Amniotic epithelial cell (primary cell): ENCODE measurements around the gene FAM177A1.

GRCh38 chr14:31258062-31258644 lies 50.6 kb upstream of the HECTD1 start:
- RRBS = no CpG with 5 or more reads among the region's 7 CpGs

GRCh38 chr14:31945099-31945359 lies 132.1 kb upstream of the ARHGAP5 start:
- RRBS = no CpG with 5 or more reads among the region's 2 CpGs

DNA sequence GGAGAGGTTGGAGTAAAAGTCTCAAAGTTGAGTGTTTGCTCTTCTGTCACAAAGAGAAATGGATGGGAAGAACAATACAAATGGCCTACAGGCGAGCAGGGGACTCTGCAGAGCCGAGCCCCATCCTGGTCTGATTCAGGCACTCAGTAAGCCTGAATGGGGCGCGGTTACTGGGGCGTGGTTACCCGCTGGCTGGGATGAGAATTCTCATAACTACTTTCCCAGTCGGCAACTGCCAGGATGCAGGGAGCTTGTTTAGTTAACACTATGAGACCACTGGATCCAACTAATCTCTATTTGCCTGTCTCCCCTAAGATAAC lies 126.4 kb upstream of the ARHGAP5 start:
- RRBS = no CpG with 5 or more reads among the region's 7 CpGs

DNA sequence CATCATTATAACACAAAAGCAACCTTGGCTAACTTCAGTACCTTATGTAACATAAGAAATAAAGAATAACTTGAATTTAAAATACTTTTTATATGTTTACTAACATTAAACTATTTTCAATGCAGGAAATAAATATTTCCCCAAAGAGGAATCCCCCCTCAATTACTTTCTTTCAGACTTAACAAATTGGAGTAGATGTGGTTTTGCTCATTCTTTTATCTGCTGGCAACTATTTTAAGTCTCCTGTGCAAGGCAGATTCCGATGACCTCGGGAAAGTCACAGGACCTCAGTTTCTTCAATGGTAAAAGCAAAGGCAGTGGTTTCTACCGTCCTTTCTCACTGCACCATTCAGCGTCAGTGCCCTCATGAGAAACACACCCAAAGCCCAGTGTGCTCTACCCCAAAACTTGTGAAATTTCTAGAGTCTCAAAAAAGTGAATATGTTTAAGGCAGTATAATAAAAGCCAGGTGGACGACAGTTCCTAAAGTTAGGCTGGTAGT lies 1.5 kb upstream of the ARHGAP5 start:
- RRBS = no CpG with 5 or more reads among the region's 5 CpGs

DNA sequence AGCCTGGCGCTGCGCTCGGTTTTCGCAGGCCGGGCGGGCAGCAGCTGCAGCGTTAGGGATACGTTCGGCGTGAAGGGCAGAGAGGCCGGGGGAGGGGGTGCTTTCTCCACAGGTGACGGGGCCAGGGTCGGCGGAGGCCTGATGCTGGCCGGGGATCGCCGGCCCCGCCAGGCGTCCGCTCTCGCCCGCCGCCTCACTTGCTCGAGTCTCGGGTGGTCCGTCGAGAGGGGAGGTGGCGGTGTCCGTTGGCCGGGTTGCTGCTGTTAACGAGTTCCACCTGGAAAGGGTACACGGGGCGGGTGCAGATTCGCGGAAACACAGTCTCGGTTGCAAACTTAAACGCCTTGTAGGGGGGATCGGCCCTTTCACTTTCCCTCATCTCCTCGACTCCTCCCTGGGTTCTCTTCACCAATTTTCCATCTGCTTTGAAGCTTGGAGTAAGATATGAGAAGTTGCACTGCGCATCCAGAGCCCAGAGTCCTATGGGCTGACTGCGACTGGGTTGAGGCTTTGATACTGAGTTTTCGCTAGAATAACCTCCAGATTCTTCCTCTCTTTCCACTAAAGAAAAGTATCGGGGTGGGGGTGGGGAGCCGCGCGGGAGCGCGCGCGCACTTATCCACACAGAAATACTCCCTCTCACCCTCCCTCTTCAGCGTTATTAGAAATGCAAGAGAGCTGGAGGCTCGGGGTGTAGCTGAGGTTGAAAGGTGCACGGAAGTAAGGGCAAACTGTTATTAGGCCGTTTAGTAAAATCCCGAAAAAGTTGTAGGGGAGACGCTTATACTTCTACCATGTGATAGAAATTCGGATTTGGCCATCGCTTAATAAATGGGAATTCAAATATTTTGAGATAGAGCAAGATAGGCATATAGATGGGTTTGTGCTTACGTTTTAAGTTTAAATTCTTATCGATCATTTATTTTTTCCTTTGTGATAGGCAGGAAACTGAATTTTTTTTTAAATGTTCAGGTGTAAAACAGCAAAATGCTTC lies 770 bp downstream of the ARHGAP5 start:
- RRBS = 2% methylated on average over 27 of the region's 60 CpGs

DNA sequence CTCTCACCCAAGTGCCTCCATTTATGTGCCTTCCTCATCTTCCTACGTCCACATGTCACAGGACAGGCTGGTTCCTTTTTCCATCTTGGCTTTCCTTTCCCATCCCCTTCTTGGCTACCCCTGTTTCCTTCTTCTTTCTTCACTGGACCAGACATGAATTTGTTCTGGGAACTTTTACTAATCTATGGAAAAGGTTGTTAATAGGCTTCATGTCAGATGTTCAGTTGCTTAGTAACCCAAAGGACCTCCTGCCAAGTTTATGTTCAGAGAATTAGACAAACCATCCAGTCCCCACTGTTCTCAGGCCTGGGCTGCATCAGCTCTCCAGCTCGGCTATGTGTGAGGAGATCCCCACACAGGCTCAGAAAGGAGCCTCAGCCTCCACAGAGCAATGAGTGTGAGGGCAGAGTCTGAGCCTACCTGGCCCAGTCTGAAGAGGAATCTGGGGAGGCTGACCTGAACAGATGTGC lies 78.0 kb downstream of the AKAP6 start:
- RRBS = no CpG with 5 or more reads among the region's 2 CpGs

DNA sequence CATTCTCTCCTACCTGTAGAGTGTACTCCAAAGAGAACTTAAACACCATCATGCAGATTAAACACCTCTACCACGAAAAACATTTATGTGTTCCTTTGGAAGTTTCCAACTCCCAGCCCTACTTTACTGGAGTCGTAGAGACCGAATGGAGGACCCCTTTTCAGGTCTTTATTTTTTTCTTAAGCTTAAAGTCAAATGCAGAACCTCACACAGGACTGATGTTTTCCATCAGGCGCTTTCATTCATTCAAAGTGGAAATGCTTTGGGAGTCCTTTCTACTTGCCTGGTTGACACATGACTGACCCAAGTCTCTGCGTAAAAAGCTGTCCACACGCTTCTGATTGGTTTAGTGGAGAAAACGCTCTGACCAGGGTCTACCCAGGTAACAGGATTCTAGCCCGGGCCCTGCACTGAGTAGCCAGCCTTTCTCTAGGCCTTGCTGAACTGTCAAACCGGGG lies 1.1 kb upstream of the NPAS3 start:
- RRBS = 43% methylated on average over 1 of the region's 9 CpGs

- RRBS = 3% methylated on average over 32 of the region's 93 CpGs
Observed at GRCh38 chr14:34060050-34061209, 109.6 kb upstream of the EGLN3 start.

DNA sequence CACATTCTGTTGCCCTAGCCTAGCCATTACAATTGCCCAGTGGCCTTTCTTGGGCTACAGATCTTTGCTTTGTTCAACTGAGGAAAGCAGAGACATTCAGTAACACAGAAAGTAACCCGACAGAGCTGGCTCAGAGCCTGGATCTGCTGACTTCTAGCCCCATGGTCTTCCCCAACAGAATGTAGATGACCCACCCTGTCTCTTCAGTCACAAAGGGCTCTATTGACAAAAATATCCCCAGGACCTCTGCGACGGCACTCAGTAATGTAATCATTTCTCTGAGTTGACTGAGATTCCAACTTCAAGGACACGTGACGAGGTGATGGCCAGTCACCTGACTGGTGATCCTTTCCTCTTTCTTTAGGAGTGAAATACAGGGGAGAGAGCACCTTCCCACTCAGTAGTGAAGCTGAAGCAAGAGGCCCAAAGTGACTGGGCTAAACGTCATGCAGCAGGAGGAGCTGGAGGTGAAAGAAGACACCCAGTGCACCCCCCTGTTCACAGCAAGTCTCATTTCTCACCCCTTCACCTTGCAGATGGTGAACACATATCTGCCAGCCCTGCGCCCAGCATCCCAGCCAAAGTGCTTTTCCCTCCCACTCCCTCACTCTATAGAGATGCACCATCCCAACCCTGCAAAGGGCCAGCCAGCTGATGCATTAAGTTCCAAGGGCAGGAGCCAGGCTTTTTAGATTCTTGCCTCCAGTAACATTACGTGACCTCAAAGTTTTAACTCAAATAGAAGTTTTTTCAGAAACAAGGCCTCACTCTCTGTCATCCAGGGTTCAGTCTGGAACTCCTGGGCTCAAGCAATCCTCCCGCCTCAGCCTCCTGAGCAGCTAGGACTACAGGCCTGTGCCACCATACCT lies 179.2 kb upstream of the EGLN3 start:
- RRBS = no CpG with 5 or more reads among the region's 9 CpGs

GRCh38 chr14:34537357-34537903 lies 2.1 kb downstream of the EAPP start:
- RRBS = no CpG with 5 or more reads among the region's 5 CpGs

GRCh38 chr14:34628694-34629183 lies 1.2 kb downstream of the SNX6 start:
- RRBS = no CpG with 5 or more reads among the region's 5 CpGs

DNA sequence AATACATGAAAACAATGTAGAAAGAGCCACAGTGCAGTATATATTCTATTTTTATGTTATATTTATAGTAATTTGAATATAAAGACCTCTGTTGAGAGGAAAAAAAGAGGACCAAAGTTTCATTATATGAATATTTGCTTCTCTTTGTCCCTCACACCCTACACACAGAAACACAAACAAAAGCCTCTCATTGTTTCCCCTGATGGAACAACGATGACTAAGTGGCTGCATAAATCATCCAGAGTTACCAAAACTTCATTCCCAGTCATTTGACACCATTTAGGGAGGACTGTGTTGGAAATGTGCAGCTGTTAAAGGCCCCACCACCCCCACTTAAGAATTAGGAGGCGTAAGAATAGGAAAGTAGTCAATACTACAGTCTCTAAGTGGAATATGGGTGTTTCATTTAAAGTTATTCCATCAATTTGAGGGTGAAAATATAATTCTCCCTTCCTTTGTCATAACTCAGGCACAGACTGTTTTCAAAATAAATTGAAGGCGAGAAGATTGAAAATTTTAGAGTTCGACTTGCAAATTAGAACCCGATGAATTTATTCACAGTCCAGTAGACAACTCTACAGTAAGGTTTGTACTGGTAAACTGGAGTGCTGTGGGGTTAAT lies 36.4 kb downstream of the CFL2 start:
- RRBS = no CpG with 5 or more reads among the region's 5 CpGs

DNA sequence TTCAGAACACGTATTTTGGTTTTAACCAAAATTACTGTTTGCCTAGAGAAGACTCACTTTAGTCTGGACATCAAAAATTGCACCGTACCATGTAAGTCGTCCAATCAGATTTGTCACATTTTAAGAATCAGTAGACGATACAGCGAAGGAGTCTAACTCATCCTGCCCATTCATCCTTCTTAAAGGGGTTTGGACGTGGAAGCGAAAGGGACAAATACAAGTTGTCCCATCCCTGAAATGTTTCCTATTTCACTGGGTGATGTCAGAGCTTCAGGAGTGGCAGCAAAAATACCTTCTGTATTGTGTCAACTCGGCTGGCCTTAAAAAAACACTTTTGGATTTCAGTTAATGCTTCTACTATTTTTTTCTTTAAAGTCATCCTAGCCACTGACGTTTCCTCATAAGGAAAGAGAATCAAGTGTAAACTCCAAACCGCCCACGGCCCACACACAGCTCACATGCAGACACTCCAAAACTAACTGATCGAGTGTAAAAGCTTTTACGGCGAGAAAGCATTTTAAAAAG lies 745 bp downstream of the CFL2 start:
- RRBS = no CpG with 5 or more reads among the region's 14 CpGs

DNA sequence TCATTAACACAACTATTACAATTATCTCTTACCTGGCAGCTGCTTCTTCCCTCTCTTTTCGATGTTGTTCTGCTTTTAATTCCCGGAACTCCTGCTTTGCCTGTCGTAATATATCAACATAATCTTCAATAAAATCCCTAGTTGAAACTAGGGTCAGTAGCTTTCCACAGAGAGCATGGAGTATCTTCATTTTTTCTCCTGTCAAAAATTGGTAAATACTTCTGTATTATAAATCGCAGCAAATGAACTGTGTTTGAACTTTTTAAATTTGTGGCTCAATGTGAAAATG lies 69.3 kb upstream of the CFL2 start:
- RRBS = no CpG with 5 or more reads among the region's 4 CpGs

DNA sequence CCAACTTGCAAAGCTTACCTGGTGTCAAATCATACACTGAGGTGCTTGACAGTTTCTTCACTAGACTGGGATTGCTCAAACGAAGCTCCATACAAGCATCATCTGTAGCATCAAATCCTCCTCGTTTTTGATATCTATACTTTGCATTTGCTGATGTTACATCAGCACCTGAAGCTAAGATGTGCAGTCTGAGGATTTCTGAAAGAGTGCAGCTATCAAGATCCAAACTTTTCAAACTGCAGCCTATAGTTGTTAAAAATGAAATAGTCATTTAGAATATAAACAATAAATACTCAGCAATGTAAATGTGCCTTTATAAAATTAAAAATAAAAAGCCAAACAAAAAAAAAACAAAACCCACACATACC lies 71.3 kb upstream of the CFL2 start:
- RRBS = no CpG with 5 or more reads among the region's 2 CpGs

DNA sequence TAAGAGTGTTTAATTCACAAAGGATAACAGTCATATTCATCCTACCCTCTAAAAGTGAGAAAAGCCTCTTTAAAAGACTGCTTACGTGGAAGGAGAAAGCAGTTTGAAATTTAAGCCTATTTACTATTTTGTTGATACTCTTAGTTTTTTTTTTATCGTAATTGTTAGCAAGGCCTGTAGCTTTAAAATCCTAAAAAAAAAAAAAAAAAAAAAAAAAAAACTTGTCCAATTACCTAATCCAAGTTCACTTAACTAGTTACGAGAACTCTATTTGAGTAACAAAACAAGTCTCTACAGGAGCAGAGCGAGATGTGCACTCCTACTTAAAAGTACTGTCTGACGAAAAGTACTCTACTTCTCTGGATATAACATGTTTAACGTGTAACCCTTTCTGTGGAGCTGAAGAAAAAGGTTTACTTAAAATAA lies 2.4 kb downstream of the BAZ1A start:
- RRBS = no CpG with 5 or more reads among the region's 6 CpGs

DNA sequence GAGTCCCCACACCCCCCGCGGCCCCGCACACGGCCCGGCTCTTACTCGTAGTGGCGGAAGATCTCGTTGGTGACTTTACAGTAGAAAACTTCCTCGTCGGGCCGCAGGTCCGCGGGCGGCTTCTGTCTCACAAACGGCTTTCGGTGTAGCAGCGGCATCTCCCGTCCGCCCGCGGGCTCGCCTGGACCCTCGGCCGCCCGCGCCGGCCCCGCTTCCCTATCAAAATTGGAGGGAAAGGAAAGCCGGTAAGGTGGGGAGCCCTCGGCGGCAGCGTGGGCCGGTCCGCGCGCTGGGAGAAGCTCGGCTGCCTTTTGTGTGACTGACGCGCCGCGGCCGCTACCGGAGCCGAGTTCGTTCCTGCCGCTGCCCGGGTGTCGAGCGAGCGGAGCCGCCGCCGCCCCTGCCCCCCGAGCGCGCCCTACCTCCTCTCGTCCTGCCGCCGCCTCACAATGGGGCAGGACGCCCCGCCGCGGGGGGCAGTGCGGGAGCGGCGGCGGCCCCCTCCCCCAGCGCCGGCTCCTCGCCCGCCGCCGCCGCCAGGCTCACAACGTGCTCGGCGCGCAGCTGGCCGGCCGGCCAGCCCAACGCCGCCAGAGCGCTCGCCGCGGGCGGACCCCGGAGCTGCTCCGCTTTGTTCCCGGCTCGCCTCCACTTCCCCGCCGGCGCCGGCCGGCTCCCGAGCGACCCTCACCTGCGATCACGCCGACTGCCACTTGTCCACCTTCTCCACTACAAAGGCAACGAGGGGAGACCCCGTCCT lies 533 bp downstream of the BAZ1A start:
- RRBS = 3% methylated on average over 35 of the region's 103 CpGs

- RRBS = no CpG with 5 or more reads among the region's 2 CpGs
Observed at GRCh38 chr14:34931111-34931715, 51.6 kb upstream of the SRP54 start.

GRCh38 chr14:34999395-34999804 lies 16.6 kb downstream of the SRP54 start:
- RRBS = no CpG with 5 or more reads among the region's 2 CpGs

- RRBS = 2% methylated on average over 18 of the region's 80 CpGs
Observed at GRCh38 chr14:35045983-35046827, at the start of gene FAM177A1. TSS of gene FAM177A1 (plus strand) at chr14:35046272.